GM19240 (cell line): ENCODE data around the genes TSHZ3 and CEBPA.

GRCh38 chr19:31338097-31338578 is 11.1 kb downstream of the TSHZ3 start:
- RRBS, result no CpG with 5 or more reads among the region's 8 CpGs

DNA sequence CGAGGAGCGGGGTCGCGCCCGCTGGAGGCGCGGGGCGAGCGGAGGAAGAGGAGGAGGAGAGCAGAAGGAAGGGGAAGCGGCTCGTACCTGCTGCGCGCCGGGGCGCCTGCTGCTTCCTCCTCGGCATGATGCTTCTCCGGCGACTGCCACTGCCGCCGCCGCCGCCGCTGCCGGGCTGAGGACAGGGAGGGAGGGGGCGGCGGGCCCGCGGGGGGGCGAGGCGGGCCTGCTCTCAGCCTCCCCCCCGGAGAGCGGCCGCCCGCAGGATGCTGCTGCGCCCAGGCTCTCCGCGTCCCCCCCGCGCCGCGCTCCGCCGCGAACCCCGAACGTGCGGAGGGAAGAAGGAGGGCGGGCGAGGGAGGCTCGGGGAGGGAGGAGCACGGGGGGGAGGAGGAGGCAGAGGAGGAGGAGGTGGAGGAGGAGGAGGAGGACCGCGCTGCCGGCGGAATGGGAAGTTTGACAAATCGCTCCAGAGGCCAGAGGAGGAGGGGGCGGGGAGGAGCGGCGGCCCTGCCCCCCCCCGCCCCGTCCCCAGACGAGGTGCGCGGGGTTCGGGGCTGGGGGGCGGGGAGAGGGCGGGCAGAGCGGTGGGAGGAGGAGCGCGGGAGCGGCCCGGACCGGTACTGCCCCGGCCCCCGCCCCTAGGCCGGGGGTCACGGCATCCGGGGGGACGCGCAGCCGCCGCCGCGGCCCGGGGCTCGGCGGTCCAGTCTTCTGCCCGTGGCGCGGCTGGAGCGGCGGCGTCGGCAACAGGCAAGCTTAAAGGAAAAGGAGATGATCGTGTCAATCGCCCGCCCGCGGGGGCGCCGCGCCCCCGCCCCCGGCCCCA is at the start of gene TSHZ3:
Gene TSHZ3 (minus strand): TSS at position 344 of the 829 bp plus-strand sequence.
- RRBS, result 4% methylated on average over 6 of the region's 104 CpGs

DNA sequence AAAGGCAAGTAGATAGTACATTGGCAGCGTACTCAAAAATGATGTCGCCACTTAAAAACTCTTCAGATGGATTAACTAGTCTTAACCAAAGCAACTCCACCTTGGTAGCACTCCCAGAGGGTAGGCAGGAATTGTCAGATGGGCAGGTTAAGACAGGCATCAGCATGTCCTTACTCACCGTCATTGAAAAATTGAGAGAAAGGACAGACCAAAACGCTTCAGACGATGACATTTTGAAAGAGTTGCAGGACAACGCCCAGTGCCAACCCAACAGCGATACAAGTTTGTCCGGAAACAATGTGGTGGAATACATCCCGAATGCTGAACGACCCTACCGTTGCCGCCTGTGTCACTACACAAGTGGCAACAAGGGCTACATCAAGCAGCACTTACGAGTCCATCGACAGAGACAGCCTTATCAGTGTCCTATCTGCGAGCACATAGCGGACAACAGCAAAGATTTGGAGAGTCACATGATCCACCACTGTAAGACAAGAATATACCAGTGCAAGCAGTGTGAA is 9.1 kb downstream of the ZNF507 start:
- RRBS, result no CpG with 5 or more reads among the region's 16 CpGs

DNA sequence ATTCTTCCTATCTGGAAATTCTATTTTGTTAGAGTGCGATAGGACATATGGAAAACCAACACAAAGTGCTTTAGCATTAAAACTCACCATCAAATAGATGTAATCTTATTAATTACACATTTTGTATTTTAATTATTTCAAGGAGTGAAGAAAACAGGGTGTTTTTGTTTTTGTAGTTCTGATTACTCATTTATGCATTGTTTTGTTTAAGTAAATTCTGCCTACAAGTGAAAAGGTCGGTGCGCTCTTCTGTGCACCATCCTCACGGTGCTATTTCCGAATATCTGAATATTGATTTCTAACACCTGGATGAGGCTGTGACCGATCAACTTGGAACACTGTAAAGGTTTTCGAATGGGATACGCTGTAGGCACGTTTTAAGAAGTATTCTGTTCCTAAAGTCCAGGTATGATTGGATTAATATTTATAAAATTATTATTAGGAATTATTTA is 21.3 kb upstream of the DPY19L3 start:
- RRBS, result no CpG with 5 or more reads among the region's 9 CpGs

DNA sequence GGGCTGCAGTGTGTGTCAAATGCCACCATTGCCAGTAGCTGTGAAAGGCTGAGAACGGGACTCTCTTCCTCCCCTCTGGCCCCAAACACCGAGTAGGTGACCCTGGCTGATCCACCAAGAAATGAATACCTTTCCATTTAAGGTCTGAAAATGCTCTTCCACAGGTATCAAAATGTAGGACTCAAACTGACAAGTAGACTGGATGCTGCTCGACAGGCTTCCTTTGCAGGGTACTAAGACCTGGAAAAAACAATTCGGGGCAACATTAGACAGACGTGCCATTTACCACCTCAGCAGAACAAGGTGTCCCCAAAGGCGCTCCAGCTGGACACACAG is 25.5 kb downstream of the ANKRD27 start:
- RRBS, result no CpG with 5 or more reads among the region's 6 CpGs

DNA sequence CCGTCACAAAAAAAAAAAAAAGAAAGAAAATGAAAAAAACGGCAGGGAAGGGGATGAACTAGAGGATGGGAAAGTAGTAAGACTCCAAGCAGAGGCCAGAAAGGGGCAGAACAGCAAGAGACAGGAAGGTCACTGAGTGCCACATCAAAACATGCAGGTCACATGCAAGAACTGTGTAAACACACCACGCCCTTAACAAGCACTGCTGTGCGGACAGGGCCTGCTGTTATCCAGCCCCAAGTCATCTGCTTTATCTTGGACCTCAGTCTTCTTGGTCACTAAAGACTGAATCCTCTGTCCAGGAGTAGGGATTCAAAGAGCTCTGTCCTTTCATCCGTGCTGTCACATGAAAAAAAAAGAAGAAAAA is 5.0 kb downstream of the ANKRD27 start:
- RRBS, result no CpG with 5 or more reads among the region's 5 CpGs

GRCh38 chr19:33054443-33055237 is 10.0 kb downstream of the RHPN2 start:
- RRBS, result no CpG with 5 or more reads among the region's 12 CpGs

DNA sequence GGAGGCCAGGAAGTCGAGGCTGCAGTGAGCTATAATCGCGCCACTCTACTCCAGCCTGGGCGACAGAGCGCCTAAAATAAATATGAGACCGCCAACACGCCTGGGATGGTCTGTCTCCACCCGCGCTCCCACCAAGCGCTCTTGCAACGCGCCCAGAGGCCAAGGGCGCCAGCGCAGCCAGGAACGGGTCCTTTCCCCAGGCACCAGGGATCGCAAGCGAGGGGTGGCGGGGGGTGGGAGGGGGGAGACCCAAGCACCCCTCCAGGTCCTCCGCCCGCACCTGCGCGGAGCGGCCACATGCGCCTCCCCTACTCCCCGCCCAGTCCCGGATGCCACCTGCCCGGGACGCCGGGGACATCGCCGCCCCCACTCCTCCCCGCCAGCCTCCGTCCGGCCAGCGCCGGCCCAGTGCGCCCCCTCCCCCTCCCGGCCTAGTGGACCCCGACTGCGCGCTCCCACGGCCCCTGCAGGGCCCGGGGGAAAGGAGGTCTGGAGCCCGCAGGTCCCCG is 382 bp downstream of the RHPN2 start:
- RRBS, result 6% methylated on average over 12 of the region's 45 CpGs

DNA sequence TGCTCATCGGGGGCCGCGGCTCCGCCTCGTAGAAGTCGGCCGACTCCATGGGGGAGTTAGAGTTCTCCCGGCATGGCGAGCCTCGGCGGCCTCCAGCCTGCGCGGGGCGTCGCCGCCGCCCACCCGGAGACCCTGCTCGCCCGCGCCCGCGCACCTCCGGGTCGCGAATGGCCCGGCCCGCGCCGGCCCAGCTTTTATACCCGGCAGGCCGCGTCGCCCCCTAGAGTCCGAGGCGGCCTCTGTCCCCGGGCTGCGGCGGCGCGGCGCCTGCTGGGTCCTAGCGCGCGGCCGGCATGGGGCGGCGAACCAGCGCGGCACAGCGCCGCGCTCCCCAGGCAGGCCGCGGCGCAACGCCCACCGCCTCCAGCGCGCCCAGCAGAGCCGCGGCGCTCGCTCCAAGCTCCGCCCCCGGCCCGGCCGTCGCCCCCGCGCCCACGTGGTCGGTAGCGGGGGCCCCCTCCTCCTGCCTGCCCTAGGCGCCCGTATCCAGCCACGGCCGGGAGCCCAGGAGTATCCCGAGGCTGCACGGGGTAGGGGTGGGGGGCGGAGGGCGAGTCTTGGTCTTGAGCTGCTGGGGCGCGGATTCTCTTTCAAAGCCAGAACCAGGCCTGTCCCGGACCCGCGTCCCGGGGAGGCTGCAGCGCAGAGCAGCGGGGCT is at the start of gene CEBPA:
Gene CEBPA (minus strand): TSS at position 169 of the 658 bp plus-strand sequence.
- RRBS, result 2% methylated on average over 42 of the region's 90 CpGs

- RRBS, result 3% methylated on average over 47 of the region's 86 CpGs
Observed at GRCh38 chr19:33303024-33303821, 889 bp upstream of the CEBPA start.

GRCh38 chr19:33304337-33304998 is 2.1 kb upstream of the CEBPA start:
- RRBS, result 92% methylated on average over 3 of the region's 17 CpGs

- RRBS, result no CpG with 5 or more reads among the region's 7 CpGs
Observed at GRCh38 chr19:33376916-33377557, 3.5 kb downstream of the CEBPG start.

- RRBS, result 77% methylated on average over 2 of the region's 24 CpGs
Observed at GRCh38 chr19:33390508-33391157, 17.1 kb downstream of the CEBPG start.

DNA sequence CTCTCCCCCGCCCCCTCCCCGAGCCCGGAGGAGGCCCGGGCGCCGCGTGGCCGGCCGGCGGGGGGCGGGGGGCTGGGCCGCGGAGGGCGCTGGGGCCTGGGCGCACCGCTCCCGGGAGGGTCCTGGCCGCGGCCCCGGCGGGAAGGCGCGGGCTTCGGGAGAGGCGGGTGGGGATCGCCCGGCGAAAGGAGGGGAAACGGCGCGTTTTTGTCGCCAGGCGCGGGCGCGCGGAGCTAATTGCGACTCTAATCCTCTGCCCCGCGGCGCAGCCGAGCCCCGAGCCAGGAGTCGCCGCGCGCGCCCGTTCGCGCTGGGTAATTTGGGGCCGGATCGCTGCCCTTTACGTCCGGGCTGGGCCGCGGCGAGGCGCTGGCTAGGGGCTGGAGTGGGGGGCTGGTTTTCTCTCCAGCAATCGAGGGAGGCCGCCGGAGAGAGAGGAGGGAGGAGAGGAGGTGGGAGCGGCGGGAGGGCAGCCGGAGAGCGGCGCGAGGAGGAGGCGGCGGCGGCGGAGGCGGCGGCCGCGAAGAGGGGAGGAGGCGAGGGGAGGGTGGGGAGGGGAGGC is 377 bp upstream of the KCTD15 start:
- RRBS, result 4% methylated on average over 37 of the region's 77 CpGs

DNA sequence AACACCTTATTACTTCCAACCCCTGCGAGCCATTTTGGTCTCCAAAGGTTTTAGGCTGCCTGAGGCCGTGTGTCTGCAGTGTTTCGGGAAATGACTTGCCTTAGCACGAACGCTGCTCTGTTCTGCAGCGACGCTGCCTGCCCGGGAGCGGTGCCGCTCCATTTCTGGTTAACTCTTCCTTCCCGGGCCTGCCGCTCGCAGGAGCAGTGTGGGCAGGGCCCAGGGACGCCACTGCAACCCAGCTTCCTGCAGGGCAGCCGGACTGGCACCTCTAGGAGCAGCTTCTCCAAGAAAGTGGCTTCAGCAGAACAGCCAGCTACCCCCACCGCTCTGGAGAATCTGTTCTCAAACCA is 72.1 kb downstream of the KCTD15 start:
- RRBS, result 5% methylated on average over 6 of the region's 16 CpGs

GRCh38 chr19:34254655-34255667 is 607 bp downstream of the GARRE1 start:
- RRBS, result 4% methylated on average over 23 of the region's 99 CpGs

DNA sequence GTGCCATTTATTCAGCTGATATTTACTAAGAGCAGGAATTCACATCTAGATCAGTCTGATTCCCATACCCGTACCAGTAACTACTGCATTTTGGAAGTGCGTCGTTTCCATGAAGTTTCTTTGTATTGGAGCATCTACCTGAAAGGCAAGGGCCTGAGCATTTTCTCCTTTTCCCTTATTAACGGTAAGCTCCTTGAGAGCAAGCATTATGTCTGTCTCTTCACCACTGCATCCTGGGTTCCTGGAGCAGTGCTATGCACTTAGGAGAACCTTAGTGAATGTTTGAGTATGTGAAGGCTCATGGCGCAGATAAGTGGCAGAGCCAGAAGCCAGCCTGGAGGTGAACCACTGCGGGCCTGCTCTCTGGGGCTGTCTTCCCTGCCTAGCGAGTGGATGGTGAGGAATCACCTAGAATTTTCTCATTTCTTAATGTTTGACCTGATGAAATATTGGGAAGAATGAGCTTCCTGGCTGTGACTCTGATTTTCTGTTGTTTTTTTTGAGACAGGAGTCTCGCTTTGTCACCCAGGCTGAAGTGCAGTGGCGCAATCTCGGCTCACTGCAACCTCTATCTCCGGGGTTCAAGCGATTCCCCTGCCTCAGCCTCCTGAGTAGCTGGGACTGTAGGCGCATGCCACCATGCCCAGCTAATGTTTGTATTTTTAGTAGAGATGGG is 11.7 kb downstream of the GARRE1 start:
- RRBS, result no CpG with 5 or more reads among the region's 13 CpGs

GRCh38 chr19:34319634-34320126 is 45.3 kb upstream of the GPI start:
- RRBS, result no CpG with 5 or more reads among the region's 12 CpGs

DNA sequence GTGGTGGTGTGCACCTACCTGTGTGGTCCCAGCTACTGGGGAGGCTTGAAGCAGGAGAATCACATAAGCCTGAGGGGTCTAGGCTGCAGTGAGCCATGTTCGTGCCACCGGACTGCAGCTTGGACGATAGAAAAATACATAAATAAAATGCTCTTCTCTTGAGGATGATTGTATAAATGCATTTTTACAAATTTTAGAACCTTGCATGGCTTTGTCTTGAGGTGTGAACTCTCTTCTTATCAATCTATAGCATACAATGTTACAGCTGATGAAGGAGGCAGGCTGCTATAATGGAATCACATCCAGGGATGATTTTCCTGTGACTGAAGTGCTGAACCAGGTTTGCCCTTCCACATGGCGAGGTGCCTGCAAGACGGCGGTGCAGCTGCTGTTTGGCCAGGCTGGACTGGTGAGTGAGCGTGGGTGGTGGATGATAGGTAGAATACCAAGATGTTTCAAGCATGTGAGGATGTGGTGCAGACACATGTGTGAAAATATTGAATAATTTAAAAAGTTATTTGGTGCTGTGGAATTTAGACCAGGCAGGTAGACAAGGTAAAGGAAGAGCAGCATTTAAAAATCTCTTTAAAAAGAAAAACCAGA is 35.0 kb upstream of the GPI start:
- RRBS, result no CpG with 5 or more reads among the region's 7 CpGs

DNA sequence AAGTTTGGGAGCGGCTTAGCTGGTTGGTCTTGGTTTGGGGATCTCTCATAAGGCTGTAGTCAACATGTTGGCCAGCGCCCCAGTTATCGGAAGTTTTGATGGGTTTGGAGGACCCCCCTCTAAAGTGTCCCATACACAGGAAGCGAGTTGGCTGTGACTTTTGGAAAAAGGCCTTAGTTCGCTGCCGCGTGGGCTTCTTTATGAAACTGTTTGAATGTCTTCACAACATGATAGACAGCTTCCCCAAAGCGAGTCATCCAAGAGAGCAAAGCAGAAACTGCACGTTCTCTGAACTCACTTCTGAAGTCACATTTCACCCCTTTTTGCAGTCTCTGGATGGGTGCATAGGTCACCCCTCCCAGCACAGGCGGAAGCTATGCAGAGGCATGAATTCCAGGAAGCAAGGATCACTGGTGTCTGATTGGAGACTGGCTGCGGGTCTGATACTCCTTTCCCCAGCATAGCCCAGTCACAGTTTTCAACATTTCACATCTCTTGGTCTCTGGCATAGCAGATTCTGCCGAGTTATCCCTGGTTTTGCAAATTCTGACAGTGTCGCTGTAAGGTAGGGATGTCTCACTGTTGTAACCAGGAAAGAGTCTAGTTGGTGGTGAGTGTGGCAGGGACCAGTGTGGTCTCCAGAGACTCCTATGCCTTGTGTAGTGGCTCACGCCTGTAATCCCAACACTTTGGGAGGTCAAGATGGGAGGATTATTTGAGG is 10.7 kb downstream of the GPI start:
- RRBS, result no CpG with 5 or more reads among the region's 14 CpGs